Metastatic Lung Carcinoma in the Adrenal Gland (tissue), 1 donor: ENCODE results near the gene TGIF2.

DNA sequence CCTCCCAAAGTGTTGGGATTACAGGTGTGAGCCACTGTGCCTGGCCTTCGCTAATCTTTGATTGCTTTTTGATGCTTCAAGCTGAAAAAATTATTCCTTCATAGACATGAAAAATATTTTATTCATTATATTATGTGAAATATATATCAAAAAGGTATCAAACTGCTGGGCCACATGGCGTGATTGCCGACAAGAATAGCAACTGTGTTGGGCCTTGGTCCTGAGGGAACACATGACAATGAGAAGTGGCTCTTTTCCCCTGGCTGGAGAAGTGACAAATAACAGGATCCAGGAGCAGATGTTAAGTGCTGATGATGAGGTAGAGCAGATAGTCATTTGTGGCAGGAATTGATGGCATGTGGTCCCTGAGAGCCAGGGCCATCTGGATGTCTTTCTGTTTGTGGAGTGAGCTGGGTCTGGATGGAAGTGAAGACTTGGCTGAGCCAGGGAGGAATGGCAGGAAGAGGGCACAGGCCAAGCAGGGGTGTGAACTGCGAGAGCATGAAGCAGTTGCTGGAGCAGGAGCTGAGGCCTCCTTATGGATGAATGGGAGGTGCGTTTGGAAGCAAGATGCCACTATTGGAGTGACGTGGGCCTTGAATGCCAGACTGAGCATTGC, 67.8 kb downstream of the SCAND1 start:
- PRO-cap: no peak

- PRO-cap: no peak
Observed at GRCh38 chr20:36125266-36125916, 29.1 kb upstream of the EPB41L1 start.

DNA sequence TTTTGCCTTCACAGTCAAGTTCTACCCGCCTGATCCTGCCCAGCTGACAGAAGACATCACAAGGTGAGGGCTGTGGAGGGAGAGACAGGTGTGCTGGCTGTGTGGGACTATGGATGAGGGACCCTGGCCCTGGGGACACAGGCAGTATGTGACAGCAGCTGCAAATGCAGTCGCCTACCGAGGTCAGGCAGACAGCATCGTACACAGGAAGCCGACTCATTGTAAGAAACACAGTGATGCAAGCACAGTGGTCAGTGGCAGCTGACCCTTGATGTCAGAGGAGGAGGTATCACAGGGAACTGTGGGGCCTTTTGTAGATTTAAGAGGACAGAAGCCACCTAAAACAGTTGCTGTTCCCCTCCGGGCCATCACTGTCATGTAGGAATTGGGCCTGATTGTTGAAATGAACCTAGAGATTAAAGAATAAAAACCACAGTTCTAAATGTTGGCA, 27.8 kb downstream of the EPB41L1 start:
- PRO-cap: no peak

DNA sequence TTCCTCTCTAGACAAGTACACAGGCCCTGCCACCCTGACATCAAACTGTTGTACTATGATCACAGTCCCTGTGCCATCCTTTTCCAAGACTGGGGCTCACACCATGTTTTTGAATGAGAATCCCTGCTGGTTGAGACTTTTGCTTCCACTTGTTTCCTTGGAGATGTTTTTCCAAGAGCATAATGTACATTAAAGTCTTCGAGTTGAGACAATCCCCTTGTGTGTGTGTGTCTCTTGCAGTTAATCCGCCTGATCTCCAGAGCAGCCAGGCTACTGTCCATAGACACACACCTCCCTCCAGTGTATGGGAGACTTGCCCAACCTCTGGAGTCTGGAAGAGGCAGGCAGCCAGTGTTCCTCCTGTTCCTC, 20.4 kb downstream of the AAR2 start:
- PRO-cap: no peak

DNA sequence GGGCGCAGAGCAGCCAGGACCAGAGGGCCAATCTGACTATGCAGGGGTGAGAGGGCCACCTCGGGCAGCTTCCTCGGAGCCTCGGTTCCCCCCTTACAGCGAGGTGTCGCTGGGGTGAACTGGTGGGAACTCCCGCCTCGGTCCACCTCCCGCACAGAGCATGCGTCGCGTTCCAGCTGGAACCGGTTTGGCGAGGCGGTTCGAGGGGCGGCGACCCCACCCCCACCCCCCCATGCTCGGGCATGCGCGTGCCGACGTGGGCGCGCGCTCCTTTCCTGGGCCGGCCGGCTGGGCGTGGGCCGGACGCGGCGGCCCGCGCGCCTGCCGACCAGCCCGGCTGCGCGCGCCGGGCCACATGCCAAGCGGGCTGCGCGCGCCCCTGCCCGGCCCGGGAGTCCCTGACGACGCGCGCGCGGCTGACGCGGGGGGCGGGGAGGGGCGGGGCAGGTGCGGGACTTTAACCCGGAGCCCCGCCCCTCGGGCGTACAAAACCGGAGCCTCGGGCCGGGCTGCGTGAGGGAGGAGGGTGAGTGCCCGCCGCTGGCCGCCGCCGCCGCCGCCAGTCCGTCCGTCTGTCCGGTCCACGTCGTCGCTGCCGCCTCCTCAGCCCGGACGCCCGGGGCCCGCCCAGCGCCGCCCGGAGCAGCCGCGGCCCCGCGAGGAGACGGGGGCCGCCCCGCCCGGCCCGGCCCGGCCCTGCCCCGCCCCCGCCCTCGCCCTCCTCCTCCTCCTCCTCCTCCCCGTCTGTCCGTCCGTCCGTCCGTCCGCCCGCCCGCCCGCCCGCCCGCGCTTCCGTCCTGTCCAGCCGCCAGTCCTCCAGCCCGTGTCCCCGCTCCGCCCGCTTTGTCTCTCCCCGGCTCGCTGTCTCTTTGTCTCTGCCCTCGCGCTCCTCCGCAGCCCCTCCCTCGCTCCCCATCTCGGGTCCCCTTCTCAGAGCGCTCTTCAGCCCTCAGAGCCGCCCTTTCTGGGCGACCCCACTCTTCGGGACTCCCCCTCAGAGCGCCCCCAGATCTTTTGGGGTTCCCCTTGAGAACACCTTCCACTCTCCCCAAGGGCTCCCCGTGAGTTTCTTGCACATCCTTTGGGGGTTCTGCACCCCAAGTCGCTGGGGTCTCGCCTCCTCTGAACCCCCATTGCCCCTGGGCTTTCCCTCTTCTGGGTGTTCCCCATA, 79.9 kb upstream of the MYL9 start:
- PRO-cap: bidirectional peak, plus-strand start at position 488 of the sequence, minus-strand start at position 162 of the sequence; bidirectional peak, plus-strand start at position 811 of the sequence, minus-strand start at position 678 of the sequence

DNA sequence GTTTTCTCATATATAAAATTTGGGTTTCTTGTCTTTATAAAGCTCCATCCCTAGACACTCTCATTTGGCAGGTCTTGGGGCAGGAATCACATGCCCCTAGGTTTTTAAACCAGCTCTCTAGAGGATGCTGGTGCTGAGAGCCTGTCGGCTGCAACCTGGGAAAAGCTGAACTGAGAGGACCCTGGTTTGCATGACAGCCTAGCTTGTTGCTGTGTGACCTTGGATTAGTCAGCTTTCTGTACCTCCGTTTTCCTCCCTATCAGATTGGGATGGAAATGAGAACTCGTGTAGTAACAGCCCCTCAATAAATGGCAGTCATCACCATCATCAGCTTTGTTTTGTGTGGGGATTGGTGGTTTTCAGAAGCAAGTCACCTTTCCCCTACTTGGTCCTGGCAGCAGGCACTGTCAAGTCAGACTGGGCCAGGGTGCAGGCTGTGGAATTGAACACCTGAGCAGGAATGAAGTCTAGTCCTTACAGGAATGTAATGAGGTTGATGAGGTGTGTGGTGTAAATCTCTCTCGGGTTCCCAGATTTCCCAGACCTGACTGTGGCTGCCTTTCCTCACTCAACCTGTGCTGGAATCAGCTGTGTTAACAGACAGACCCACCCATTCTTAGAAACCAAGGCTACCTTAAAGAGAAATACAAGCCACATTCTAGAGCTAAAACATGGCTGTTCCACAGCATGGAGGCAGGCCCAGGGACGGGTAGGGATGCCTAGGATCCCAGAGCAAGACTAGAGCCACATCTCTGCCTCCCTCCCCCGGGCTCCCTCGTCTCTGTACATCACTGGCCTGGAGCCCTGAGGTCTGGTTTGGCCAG, 75.1 kb upstream of the MYL9 start:
- PRO-cap: no peak

- PRO-cap: no peak
Observed at GRCh38 chr20:36491784-36492319, 49.5 kb upstream of the MYL9 start.

DNA sequence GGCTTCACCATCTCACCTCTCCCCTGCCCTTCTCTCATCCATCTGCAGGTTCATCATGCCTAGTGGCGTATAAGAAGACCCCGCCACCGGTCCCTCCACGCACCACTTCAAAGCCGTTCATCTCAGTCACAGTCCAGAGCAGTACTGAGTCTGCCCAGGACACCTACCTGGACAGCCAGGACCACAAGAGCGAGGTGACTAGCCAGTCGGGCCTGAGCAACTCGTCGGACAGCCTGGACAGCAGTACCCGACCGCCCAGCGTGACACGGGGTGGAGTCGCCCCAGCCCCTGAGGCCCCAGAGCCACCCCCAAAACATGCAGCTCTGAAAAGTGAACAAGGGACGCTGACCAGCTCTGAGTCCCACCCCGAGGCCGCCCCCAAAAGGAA, 44.7 kb upstream of the MYL9 start:
- PRO-cap: no peak

DNA sequence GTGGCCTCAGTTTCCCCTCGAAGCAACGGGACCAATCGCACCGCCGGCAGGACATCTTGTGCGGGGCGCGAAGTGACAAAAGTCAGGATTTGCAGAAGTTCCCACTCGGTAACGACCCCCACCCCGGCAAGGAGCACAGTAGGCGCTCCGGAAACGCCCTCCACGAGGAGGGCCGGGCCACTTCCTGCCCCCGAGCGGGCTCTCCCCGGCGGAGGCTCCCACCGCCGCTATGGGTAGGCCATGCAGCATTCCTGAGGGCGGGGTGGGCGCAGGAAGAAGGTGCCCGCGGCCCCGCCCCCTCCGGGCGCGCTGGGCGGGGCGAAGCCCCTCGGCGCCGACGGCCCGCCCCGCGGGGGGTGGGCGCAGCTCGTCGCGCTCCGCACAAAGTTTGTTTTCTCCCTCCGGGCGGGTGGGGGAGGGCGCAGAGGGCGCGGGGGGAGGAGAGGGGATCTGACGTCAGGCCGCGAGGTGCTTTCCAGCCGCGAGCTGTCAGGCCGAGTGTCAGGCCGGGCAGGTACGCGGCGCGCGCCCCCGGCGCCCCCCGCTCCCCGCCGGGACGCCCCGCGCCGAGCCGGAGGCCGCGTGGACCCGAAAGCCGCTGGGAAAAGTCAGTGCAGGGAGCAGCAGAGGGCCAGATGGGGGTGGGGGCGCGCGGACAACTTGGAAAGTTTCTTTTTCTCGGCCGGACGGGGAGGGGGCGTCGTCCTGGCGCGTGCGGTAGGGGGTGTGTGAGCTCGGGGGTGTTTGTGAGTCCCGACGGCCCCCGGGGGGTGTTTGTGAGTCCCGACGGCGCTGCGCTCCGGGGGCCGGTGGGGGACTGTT, at the start of gene TGIF2:
TSS of gene TGIF2 (plus strand) at position 459 of the 822 bp plus-strand sequence.
- PRO-cap: bidirectional peak, plus-strand start at position 478 of the sequence, minus-strand start at position 390 of the sequence

DNA sequence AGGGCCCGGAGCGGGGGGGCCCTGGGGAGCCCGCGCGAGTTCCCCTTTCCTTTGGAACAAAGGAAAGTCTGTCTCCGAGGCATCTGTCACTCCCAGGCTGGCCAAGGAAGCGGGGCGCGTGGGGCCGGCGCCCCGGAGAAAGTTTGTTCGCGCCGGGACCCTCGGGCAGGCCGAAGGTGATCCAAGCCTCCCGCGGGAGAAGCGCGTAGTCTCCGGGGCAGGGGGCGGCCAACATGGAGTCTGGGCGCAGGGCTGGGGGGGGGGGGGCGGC, 724 bp downstream of the TGIF2 start:
- PRO-cap: no peak

DNA sequence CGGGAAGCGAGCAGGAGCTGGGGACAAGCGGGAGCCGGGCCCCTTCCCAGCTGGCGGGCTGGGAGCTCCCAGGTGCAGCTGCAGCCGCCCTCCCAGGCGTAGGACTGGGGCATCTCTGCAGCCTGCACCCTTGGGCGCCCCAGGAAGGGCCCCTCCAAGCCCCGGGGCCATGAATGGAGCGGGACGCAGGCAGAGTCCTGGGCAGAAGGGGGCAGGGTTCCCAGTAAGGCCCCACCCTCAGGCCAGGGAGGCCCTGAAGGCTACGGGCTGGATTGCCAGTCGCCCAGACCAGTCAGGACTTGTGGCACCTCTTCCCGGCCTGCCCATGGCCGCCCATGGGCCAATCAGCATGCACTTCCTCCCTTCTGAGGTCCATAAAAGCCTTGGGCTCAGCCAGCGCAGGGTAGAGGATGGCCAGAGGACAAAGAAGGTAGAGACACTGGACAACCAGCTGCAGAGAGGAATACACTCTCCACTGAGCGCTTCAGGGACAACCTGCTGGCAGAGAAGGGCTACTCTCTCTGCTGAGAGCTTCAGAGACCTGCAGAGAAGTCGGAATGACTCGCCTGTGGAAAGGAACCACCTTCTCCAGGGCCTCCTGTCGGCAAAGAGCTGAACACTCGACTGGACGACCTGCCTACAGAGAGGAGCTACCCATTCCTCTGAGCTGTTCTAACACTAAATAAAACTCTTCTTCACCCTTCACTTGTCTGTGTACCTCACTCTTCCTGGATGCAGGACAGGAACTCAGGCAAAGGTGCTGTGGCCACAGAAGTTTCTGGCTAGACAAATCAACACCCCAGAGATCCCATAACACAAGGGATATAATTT, 31.3 kb upstream of the SLA2 start:
- PRO-cap: no peak

GRCh38 chr20:36778436-36779730, 5.3 kb upstream of the DSN1 start:
- PRO-cap: no peak

- PRO-cap: no peak
Observed at GRCh38 chr20:36845650-36846428, 17.5 kb downstream of the SOGA1 start.

GRCh38 chr20:36856670-36856972, 6.7 kb downstream of the SOGA1 start:
- PRO-cap: no peak

- PRO-cap: bidirectional peak, plus-strand start at chr20:36862205, minus-strand start at chr20:36862104
Observed at GRCh38 chr20:36861907-36862862, 1.2 kb downstream of the SOGA1 start.

- PRO-cap: no peak
Observed at GRCh38 chr20:36862863-36863351, 431 bp downstream of the SOGA1 start.

DNA sequence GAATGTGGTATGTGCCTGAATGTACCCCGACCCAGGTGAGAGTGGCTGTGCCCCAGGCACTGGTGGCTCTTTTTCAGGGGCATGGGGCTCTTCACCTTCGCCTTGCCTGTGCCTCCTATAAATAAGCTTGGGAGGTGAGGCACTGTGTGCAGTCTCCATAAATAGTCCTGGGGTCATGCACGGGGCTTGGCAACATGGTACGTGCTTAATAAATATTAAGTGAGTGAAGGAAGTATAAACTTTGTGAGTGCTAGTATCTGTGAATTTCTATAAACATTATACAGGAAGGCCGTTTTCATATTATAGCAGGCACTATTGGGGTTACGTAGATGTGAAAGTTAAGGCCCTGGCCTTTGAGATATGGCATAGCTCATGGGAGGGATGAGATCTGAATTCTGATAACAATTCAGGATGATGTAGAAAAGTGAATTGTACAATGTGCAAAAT, 32.9 kb downstream of the GHRH start:
- PRO-cap: no peak

GRCh38 chr20:37295465-37296100, 6.1 kb downstream of the MANBAL start:
- PRO-cap: no peak

- PRO-cap: no peak
Observed at GRCh38 chr20:37303510-37304104, 14.2 kb downstream of the MANBAL start.

DNA sequence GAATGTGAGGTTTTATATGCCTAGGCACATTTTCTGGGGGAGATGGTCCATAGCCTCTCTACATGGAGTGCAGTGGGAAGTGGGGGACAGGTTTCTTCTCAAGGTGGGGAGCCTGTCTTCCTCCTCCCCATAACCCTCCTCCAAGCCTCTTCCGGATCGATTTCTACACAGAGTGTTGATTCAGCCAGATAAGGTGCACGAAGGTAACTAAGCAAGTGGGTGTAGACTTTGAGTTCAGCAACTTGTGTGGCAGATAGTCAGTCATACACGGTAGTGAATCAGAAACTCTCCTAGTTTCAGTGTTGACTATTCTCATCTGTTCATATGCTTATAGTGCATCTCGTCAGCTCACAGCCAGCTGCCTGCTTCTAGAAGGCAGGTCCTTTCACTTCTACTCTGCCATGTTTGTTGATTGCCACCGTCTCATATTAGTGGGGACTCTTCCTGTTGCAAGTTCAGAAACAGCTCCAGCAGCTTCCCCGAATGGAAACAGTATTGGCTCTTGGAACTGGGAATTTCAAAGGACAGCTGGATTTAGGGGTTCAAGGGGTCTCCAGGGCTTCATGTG, 19.2 kb downstream of the MANBAL start:
- PRO-cap: no peak